ENCODE data around the genes TCTE1 and RUNX2.

- PRO-cap = no peak
- RAMPAGE, long total RNA, 2 experiments = no peak in any of the 2 experiments
Measured at GRCh38 chr6:44166419-44167296, 8.0 kb downstream of the CAPN11 start.

- PRO-cap = no peak
- RAMPAGE, long total RNA, 2 experiments = no peak in any of the 2 experiments
Measured at GRCh38 chr6:44251024-44251285, 4.1 kb downstream of the HSP90AB1 start.

DNA sequence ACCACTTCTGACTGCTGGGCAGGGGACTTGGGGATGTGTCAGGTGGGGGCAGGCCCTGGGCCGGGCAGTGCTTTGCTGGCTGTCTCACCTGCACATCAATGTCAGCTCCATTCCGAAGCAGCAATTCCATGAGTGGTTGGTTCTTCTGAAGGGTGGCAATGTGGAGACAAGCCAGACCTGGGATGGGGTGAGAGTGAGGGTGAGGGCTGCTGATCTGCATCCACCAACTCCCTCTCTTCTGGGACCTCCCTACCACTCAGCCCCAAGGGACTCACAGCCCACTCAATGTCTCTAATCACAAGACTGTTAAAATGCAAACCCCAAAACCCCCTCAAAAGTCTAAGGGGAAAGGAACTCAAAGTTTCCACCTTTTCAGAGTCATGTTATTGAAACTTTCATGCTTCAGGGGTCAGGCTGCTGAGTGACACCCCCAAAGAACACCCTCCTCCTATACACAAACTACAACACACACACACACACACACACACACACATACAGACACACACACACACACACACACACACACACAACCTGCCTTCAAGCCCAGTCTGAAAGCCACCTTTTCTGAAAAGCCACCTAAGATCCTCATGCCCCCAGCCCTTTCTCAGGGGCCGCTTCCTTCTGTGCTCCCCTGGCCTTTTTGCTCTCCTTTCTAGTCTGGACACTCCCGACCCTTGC, 3.2 kb upstream of the SLC35B2 start:
- PRO-cap = no peak
- RAMPAGE, long total RNA, 2 experiments = no peak in any of the 2 experiments

DNA sequence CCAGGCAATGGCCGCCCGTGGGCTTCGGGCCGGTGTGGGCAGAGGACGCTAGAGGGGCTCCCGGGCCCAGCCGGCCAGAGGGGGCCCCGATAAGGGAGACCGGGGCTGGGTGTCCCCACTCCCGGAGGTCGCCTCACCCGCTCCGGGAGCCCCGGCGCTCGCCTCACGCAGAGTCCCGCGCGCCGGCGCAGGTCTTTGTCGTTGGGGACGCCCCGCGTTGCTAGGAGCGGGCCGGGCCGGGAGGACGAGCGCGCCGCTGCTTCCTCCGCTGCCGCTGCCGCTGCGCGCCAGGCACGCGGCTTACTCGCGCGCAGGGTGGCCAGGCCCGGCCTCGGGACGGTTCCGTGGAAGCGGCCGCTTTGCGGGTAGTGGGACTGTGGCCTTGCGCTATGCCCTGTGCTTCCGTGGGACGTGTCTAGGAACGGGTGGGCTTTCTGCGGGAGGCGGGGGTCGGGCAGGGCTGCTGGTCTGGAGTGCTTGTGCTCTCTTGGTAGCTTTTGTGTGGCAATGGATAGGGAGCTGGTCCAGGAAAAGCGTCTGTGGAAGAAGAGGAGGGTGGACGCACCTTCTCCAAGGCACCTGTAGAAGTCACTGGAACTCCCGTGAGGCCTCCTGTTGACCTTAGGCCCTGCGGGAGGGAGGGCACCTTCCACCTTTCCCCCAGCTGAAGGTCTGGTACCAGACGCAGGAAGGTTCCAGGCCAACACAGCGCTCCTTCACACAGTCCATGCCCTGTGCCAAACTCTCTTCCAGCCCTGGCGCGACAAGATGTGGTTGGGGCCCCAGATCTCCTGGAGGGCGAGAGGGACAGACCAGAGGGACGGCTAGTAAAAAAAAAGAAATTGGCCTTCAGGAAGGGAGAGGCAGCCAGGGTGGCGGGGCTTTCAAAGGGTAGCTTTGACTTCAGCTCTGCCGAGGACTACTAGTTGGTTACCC, at the start of gene TCTE1:
Gene TCTE1 (minus strand): TSS at position 177 of the 936 bp plus-strand sequence.
- PRO-cap = no peak
- RAMPAGE, long total RNA, 2 experiments = start-site peak on the minus strand in 1 of 2 experiments, centred at position 167 of the sequence, 34 reads per replicate

- PRO-cap = no peak
- RAMPAGE, long total RNA, 2 experiments = no peak in any of the 2 experiments
Measured at GRCh38 chr6:44393275-44393842, 5.9 kb downstream of the CDC5L start.

DNA sequence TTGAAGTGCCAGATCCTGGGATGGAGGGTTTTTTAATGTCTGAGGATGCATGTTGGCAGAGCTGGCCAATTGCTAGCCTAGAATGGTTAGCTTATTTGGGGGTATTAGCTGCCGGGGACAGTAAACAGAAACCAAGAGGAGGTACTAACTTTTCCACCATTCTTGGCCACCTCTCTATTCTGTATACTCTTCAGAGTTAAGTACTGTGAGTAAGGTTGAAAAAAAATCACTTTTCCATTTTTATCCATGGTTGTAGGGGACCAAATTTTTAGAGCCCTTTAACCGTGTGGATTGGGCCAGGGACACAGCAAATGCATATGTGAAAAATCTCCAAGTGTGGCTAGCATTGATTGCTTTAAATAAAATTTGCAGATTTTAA, 10.5 kb downstream of the CDC5L start:
- PRO-cap = no peak
- RAMPAGE, long total RNA, 2 experiments = no peak in any of the 2 experiments

DNA sequence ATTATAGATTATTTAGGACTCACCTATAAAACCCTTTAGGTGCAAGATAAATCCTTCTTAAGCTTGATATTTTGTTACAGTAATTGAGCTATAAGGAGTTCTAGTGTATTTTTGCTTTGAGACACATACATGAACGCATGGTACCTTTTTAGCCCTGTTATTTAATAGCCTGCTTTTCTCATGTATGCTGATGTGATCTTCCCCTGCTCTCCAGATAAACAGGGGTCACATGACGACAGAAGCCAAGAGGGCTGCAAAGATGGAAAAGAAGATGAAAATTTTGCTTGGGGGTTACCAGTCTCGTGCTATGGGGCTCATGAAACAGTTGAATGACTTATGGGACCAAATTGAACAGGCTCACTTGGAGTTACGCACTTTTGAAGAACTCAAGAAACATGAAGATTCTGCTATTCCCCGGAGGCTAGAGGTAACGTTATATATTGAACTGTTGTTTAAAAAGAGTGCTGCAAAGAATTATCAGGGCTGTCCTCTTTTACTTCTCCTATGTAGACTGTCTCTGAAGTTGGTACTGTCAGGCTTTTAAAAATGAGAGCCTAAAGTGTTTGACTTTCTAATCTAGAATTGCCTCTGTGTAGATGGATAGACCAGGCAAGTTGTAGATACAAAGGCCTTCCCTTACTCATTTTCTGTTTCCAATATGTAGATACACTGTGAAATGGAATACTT, 58.1 kb downstream of the CDC5L start:
- PRO-cap = no peak
- RAMPAGE, long total RNA, 2 experiments = no peak in any of the 2 experiments

- PRO-cap = no peak
- RAMPAGE, long total RNA, 2 experiments = no peak in any of the 2 experiments
Measured at GRCh38 chr6:44489877-44490691, 102.6 kb downstream of the CDC5L start.

GRCh38 chr6:45327869-45328492, at the start of gene RUNX2:
Gene RUNX2 (plus strand): TSS chr6:45328330.
- PRO-cap = no peak
- RAMPAGE, long total RNA, 2 experiments = no peak in any of the 2 experiments

- PRO-cap = no peak
- RAMPAGE, long total RNA, 2 experiments = no peak in any of the 2 experiments
Measured at GRCh38 chr6:45376739-45377160, 984 bp downstream of the SUPT3H start.

DNA sequence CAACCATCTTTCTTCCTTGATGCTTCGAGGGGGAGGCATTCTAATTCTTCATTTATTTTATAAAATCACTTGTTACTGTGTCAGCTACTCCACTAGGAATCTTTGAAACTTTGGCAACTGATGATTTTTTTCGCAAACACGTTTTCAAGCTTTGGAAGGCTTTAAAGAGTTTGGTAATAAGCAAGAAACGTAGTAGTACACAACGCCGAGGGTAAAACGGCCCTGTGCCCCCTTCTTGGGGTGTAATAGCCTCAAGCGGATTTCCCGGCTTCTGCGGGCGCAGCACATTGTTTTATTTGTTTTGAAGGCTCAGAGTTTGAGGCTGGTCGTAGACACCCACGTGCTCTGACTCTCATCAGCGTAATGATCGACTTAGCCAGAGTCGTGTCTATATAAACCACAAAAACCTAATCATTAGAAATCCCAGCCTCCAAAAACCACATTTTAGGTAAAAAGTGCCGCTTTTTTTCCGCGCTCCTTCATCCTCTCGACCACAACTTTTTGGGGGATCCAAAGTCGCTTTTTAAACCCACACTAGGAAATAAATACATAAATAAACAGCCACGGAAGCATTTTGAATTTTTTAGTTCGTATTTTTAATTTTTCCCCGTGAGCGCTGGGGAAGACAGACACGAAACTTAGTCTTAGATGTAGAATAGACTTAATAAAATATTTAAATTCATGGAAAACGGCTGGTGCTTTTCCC, 42.9 kb upstream of the SUPT3H start:
- PRO-cap = bidirectional peak, plus-strand start at position 312 of the sequence, minus-strand start at position 273 of the sequence
- RAMPAGE, long total RNA, 2 experiments = no peak in any of the 2 experiments

- PRO-cap = no peak
- RAMPAGE, long total RNA, 2 experiments = no peak in any of the 2 experiments
Measured at GRCh38 chr6:45555782-45556724, 178.3 kb upstream of the SUPT3H start.

GRCh38 chr6:45613772-45614083, 236.0 kb upstream of the SUPT3H start:
- PRO-cap = bidirectional peak, plus-strand start at chr6:45613975, minus-strand start at chr6:45613900
- RAMPAGE, long total RNA, 2 experiments = no peak in any of the 2 experiments

GRCh38 chr6:45663067-45663378, 285.3 kb upstream of the SUPT3H start:
- PRO-cap = no peak
- RAMPAGE, long total RNA, 2 experiments = no peak in any of the 2 experiments

- PRO-cap = no peak
- RAMPAGE, long total RNA, 2 experiments = no peak in any of the 2 experiments
Measured at GRCh38 chr6:46053034-46053598, 37.5 kb upstream of the CLIC5 start.

DNA sequence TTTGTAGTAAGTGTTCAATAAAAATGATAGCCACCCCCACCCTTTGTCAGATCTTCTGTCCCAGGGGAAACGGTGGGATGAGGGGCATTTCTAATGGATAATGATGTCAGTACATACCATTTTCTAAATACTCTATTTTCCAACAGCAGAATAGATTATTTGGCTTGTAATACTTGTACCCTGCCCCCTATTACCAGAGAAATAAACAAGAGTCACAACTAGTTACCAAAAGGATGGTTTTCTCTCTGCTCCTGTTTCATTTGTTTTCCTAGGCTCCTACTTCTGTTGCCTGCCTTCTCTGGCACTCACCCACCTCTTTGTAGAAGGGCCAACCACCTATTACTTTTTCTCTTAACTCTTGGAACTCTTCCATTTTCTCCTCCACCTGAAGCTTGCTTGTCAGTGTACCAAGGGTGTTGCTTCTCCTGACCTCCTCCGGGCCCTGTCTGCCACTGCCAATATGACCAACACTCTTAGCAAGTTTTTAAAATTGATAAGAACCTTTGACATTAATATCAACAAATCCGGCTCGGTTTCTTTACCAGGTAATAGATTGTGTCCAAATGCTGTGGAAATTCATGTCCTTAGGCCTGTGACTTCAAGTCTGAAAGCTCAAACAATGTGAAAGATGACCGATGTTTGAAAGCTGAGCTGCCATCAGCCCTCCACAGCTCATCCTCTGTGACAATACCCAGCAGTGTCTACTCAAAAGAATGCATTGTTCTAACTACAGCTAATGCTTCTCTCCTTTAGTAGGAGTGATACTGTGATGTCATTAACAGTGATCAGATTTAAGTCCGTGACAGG, 97.6 kb downstream of the RCAN2 start:
- PRO-cap = no peak
- RAMPAGE, long total RNA, 2 experiments = no peak in any of the 2 experiments

- PRO-cap = no peak
- RAMPAGE, long total RNA, 2 experiments = no peak in any of the 2 experiments
Measured at GRCh38 chr6:46509974-46510301, 18.7 kb upstream of the RCAN2 start.

- PRO-cap = no peak
- RAMPAGE, long total RNA, 2 experiments = no peak in any of the 2 experiments
Measured at GRCh38 chr6:46511301-46511925, 20.2 kb upstream of the RCAN2 start.

GRCh38 chr6:47117116-47117832, 75.1 kb upstream of the ADGRF1 start:
- PRO-cap = no peak
- RAMPAGE, long total RNA, 2 experiments = no peak in any of the 2 experiments

GRCh38 chr6:47146352-47147237, 104.5 kb upstream of the ADGRF1 start:
- PRO-cap = no peak
- RAMPAGE, long total RNA, 2 experiments = no peak in any of the 2 experiments

Data from prostate gland (tissue), 2 donors.